Placental epithelial cell (primary cell): Measurements from ENCODE around the genes GOLGA6L9 and HOMER2.

DNA sequence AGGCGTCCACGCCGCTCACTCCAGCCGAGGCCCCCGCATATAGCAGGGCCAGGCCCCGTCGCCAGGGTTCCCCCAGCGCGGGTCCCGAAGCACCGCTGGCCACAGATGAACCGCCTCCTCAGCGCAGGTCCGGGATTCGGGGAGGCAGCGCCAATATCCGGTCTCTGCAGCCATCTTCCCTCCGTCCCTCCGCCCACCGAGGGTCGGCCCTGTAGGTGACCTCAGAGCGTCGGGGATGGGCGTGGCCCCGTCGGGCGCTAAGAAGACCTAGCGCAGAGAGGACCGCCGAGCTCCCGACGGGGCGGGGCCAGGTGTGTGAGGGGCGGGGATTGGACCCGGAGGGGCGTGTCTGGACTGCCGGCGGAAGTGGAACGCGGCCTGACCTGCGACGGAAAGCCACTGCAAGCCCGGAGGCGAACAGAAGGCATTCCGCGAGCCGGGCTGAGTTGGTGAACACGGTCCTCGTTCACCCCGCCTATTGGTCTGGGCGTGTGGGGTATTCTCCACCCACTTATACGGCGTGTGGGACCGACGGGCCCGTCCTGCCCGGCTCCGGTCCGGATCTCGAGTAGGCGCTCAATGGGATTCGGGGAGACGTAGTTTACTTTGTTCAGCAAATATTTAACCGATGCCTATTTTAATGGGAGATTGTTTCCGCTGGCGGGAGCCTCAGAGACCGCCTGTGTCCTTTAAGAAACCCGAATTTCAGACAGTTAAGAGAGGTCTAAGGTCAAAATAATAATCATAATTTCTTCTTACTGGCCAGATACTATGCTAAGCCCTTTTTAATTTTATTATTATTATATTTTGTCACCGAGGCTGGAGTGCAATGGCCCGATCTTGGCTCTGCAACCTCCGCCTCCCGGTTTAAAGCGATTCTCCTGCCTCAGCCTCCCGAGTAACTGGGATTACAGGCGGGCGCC, 27.0 kb upstream of the MTHFS start:
- CAGE, long polyA plus RNA: no peak

- CAGE, long polyA plus RNA: no peak
Observed at GRCh38 chr15:79967589-79968723, 3.0 kb downstream of the BCL2A1 start.

GRCh38 chr15:80041224-80041423, 18.4 kb upstream of the ZFAND6 start:
- CAGE, long polyA plus RNA: no peak

GRCh38 chr15:80063183-80063709, 3.8 kb downstream of the ZFAND6 start:
- CAGE, long polyA plus RNA: no peak

GRCh38 chr15:80082553-80082894, 23.0 kb downstream of the ZFAND6 start:
- CAGE, long polyA plus RNA: no peak

DNA sequence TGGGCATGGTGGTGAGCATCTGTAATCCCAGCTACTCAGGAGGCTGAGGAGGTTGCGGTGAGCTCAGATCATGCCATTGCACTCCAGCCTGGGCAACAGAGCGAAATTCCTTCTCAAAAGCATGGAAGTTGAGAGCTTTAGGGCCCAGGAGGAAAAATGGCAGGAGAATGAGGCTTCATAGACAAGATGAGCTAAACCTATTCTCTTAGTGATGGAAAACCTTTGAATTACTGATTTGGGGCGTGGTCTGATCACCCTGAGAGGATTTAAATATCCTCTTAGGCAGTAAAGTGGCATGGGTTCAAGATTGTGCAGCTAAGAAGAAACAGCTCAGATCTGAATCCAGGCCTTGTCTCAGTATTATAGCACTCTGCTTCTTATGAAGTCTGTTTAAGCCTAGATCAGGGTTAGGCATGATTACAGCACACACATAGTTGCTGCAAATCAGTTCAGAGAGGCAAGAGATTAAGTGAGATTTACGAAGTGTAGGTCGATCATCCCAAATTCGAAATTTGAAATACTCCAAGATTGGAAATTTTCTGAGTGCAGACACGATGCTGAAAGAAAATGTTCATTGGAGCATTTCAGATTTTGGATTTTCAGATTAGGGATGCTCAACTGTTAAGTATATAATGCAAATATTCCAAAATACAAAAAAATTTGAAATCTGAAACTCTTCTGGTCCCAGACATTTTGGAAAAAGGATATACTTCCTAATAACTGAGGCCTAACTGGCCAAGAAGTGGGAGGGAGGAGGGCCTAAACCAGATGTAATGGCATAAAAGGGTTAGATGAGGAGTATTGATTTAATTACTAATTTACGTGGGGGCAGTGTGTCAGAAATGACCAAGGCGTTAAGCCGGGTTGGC, 24.5 kb downstream of the ZFAND6 start:
- CAGE, long polyA plus RNA: no peak

GRCh38 chr15:80246261-80246932, 5.6 kb downstream of the CTXND1 start:
- CAGE, long polyA plus RNA: no peak

DNA sequence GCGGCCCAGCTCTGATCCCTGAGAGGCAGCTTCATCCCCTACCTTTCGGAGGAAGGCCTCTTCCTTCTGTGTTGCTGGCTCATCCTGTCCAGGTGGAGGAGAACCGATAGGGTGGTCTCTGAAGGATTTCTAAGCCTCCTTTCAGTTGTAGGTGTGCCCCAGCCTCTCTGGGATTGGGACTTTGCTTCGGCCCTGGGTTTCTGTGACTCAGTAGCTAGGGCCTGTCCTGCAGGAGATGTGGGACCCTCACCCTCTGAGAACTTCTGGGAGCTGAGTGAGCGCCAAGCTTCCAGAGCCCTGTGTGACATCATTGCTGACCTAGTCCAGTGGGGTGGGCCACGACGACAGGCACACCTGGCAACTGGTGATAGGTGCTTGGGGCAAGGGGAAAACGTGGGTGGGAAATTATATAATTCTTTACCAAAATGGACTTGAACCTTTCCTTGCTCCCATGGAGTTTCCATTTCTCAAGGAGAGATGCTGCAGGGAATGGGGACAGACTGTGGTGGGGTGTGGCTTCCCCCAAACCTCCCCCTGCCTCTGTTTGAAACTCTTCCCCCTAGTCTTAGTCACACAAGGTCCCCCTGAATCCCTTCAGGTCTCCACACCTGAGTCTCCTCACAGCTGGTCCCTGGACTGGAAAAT, 62.5 kb upstream of the ARNT2 start:
- CAGE, long polyA plus RNA: no peak

DNA sequence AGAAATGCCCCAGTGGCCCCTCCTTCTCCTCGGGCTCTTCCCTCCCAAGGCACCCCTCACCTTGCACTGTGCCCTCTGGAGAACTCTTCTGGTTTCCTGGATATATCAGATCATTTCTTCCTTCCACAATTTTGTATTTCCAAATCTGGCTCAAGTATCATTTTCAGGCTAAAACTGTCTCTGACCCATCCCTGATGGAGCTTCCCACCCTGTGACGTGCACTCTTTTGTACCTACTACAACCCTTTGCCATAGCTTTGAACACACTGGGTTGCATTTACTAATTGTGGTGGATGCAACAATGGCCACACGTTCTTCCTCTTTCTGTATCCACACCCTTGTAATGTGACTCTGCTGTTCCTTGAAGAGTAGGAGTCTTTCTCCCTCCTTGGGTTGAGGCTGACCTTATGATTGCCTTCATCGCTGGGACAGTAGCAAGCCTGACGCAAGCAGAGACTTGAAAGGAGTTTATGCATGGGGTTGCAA, 60.9 kb upstream of the ARNT2 start:
- CAGE, long polyA plus RNA: no peak

- CAGE, long polyA plus RNA: no peak
Observed at GRCh38 chr15:80507574-80508262, 103.5 kb downstream of the ARNT2 start.

DNA sequence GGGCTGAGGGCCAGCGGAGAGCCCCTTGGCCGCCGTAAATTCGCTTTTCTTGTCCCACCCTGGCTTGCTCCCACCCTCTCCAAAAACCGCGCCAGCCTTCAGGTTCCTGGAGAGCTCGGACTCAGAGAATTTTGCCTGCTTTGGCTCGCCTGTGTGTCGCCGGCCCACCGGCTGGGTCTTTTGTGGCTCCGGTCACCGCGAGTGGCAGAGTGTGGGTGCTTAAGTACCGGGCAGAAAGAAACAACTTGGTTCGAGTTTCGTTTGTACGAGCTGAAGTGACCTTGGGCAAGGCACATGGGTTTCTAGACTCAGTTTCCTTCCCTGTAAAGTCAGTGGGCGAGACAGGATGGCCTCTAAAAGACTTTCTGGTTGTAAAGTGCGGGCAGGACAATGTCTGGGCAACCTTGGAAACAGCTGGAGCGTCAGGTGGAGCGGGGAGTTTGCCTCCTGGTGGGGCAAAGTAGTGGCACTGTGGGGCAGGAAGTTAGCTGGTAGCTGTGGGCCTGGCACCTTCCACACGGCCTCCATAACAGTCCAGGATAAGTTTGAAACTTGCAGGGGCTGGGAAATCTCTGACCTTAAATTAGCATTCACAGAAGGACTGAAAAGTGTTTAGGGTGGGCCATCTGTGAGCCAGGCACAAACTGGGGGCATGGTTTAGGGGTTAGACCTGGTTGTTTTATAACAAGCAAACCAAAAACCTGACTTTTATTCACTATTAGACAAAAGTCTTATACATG, 1.2 kb downstream of the ABHD17C start:
- CAGE, long polyA plus RNA: no peak

GRCh38 chr15:80699281-80699878, 4.3 kb downstream of the ABHD17C start:
- CAGE, long polyA plus RNA: no peak

GRCh38 chr15:80991317-80991913, 1.8 kb upstream of the MESD start:
- CAGE, long polyA plus RNA: no peak

DNA sequence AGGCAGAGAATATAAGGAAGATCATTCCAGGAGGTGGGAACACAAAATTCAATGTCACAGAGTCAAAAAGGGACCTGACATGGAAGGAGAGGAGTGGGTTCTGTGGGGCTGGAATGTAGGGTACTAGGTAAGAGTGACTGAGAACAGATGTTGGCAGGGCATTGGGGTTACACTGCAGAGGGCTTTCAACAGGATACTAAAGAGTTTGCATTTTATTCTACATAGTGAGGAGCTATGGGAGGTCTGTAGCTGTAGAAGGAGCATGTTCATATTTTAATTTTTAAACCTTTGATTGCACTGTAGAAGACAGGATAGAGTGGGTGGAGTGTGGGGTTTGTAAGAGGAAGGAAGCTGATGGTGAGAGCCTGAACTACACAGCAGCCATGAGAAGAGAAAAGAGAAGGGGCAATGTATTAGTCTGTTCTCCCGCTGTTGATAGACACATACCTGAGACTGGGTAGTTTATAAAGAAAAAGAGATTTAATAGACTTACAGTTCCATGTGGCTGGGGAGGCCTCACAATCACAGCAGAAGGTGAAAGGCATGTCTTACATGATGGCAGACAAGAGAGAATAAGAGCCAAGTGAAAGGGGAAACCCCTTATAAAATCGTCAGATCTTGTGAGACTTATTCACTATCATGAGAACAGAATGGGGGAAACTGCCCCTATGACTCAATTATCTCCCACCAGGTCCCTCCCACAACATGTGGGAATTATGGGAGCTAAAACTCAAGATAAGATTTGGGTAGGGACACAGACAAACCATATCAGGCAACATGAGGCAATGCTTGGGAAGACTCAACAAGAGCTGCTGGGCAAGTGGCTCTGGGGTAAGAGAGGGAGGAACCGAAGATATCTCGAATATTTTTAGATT, 37.4 kb downstream of the STARD5 start:
- CAGE, long polyA plus RNA: no peak

DNA sequence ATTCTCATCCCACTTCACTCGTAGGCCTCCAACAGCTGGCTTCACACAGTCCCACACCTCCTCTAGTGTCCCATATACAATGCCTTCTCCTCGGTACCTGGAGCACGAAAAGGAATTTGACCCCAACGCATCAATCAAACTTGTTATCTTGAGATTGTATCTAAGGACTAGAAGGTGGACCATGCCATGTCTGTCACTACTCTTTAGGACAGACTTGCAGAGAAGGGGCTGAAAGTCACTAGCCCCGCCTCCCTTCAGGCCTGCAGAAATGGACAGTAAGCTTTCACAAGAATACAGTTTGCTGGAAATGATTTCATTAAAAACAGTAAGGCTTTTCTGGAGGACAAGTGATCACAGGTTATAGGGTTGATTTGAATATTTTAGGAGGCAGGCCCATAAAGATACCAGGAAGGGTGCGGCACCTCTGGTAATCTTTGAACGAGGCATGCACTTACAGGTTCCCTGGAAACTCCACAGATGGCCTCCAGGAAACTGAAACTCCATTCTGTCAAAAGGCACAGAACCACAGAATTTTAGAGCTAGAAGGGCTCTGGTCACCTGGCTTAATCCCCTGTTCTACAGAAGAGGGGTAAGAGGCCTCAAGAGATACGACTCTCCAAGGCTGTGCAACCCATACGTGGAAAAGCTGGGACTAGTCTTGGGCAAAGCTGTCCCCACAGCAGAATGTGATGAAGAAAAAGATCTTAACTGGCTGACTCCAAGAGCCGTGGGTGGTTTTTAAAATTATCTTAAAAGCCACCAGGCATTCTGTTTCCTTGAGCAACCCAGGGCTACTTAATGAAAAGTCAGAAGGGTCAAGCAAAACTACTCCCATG, 1.3 kb downstream of the STARD5 start:
- CAGE, long polyA plus RNA: no peak

- CAGE, long polyA plus RNA: no peak
Observed at GRCh38 chr15:82429537-82430108, at the start of gene GOLGA6L9. TSS of gene GOLGA6L9 (plus strand) at chr15:82429816.

DNA sequence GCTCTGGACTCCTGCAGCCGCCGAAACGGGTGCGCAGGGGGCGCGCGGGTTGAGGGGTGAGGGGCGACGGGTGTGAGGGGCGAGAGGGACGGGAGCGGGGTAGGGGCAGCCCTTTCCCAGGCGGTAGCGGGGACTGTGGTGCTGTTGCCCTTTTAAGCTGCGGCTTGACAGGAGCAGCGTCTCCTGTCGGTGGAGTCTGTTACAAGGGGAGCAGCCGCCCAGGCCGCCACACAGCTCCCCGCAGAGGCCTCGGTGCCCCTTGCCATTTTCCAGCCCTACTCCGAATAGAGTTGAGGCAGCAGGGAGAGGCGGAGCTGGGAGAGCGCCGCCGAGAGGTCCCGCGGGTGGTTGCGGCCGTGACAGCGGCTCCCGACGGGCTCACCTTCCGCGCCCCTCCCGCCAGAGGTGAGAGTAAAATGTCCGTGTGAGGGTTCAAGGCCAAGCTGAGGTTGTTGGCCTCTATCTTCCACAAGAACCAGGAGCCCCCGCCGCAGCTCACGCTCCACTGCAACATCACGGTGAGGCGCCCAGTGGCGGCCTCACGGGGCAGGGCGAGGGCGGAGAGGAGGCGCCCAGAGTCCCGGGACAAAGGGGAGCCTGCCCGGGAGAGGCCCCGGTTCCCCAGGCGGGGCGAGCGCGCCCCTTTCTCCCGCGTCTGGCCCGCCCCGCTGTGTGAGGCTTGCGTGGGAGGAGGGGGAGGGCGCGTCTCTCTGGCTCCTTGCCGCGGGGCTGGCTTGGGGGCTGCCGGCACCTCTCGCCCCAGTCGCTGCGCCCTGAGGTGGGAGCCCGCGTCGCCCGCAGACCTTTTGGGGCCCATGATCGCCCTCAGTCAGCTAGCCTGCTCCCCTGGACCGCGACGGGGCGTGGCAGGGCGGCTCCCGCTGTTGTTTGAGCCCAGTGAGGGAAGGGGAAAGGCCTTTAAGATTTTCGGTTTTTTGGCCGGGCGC, 15.9 kb downstream of the GOLGA6L9 start:
- CAGE, long polyA plus RNA: no peak

GRCh38 chr15:82810939-82811684, 1.7 kb downstream of the WHAMM start:
- CAGE, long polyA plus RNA: no peak

DNA sequence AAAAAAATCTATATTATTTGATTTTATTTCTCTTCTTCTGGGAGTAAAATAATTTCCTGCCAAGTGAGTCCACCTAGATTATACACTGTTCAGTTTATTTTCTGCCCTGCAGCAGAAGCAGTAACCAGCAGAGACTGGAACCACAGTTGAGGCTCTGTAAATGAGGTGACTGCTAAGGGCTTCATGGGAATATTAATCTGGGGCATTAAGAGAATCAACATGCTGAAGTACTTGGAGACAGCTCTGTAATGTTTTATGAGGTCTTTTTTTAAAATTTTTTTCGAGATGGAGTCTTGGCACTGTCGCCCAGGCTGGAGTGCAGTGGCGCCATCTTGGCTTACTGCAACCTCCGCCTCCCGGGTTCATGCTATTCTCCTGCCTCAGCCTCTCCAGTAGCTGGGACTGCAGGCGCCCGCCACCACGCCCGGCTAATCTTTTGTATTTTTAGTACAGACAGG, 2.6 kb downstream of the WHAMM start:
- CAGE, long polyA plus RNA: no peak

DNA sequence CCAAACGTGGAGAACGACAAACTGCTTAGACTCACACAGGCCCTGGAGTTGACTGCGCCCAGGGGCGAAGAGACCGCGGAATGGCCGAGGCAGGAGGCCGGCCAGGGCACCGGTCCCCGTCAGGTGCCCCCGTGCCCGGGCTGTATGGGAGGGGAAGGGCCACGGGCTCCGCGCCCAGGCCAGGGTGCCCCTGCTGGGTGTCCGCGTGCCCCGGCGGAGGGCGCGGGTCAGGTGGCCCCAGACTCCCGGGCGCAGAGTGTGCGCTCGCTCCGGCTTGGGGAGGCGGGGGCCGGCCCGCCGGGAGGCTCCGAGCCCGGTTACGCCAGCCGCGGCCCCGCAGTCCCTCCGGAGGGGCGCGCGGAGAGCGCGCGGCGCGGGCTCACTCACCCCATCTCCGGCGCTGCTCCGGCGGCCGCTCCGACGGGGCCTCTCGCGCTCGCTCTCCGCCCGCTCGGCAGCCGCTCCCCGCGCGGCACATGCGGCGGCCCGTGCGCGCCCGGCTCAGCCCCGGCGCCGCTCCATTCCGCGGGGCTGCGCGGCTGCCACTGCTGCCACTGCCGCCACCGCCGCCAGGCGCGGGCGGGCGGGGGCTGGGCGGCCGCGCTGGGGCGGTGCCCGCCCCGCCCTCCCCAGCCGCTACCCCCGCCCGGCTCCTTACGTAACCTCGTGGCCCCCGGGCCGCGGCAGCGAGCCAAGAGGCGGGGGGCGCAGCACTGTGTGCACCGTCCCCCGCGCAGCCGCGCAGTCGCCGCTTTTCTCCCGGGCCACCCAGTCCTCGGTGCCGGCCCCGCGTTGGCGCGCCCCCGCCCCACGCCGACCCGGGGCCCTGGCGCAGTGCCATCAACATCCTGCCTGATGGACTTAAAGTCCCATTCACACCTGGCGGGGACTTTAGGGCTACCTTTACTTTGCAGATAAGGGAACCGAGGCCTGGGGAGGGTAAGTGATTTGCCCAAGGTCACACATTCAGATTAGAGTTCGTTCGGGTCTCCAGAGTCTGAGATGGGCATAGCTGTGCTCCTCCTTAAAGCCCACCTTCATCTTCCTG, at the start of gene HOMER2:
Gene HOMER2 (minus strand): TSS at position 577 of the 1,048 bp plus-strand sequence.
- CAGE, long polyA plus RNA: no peak